ENCODE results near the genes NDE1 and ARL6IP1.

DNA sequence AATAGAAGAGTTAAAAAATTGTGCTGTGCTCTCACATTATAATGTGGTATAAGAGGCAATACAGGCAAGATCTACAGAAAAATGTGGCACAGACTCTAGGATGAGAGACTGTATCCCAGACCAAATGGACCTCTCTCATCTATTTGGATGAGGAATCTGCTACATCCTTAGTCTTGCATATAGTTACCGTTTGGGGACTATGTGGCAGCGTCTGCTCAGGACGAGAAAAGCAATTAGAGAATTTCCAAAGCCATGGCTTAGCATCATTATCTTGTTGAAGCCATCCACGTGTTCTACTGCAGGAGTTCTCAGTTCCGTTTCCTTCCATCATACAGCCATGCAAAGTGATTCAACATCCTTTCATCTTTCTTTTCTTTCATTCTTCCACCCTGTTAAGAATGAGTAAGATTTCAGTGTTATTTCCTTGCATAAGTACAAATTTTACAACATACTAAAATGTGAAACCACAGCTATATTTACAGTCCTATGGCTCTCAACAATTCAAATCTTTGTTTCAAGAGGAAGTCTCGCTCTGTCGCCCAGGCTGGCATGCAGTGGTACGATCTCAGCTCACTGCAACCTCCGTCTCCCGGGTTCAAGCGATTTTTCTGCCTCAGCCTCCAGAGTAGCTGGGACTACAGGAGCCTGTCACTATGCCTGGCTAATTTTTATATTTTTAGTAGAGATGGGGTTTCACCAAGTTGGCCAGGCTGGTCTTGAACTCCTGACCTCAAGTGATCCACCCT, 3.9 kb downstream of the MARF1 start:
- RRBS: no CpG with 5 or more reads among the region's 11 CpGs

DNA sequence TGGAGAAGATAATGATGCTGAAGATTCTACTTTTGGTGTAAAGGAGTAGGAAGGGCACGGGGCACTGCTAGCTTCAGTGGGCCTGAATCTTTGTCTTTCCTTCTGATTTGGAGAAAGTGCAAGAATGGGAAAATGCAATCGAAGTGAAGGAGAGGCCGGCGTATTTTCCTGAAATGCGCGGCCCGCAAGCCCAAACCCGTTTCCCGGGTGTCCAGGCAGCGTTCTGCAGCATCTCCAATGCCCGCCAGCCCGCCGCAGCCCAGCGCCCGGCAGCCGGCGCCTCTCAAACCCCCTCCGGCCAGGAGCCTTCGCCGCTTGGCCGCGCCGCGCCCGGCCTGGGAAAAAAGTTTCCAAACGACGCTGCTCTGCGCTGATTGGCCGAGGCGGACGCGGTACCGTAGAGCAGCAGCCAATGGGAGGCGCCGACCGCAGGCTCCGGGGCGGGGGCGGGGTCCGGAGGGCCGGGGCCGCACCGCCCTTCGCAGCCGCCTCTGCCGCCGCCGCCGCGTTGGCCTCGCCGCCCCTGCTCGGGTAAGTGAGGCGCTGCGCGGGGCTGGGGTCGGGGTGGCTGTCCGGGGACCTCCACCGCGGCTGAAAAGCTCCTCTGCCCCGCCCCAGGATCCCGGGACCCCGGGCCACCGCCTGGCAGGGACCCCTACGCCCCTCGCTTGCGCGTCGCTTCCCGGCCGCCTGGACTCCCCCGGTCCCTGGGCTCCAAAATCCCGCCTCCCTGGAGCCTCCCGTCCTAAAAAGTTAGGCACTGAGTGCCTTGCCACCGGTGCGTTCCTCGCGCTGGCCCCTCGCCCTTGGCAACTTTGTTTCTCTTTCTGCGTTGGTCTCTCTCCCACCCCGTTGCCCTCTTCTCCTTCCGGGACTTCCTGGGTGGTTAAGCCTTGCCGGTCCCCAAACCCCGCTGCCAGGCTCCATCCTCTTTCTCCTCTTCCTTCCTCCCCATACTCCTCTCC, at the start of gene NDE1:
TSS of gene NDE1 (plus strand) at position 482 of the 965 bp plus-strand sequence.
- RRBS: 4% methylated on average over 59 of the region's 84 CpGs

GRCh38 chr16:15660527-15661017, 10.5 kb downstream of the NDE1 start:
- RRBS: no CpG with 5 or more reads among the region's 12 CpGs

- RRBS: no CpG with 5 or more reads among the region's 11 CpGs
Measured at GRCh38 chr16:15687112-15687614, 37.1 kb downstream of the NDE1 start.

DNA sequence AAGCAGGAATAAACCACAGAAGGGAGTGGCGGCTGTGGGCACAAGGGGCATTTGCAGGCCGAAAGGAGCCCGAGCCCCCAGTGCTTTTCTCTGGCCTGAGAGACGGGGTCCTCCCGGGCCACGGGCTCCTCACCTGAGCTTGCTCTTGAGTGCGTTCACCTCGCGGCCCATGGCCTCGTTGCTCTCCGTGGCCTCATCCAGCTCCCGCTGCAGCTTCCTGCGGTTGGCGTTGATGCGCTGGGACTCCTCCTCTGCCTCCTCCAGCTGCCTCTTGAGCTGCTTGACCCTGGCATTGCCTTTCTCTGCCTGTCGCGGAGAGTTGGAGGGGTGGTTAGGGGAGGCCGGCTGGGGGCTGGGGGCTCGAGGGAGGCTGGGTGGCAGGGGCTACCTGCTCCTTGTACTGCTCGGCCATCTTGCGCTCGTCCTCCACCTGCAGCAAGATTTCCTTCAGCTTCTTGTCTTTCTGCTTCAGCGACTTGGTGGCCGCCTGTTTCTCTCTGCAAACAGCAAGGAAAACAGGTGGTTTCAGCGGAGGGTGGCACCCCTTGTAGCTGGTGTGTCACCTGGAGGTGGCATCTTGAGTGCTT, 64.8 kb downstream of the NDE1 start:
- RRBS: no CpG with 5 or more reads among the region's 25 CpGs

DNA sequence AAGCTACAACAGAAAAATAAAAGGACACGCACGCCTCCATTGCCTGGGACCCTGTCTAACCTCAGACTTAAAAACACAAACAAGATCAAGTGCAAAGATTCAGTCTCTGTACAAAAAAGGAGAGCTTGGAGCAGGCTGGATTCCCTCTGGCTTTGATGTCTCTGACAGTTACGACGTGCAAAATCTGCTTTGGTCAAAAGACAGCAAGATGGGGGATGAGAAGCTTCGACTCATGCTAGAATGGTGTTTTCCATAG, 9.3 kb downstream of the MYH11 start:
- RRBS: no CpG with 5 or more reads among the region's 5 CpGs

DNA sequence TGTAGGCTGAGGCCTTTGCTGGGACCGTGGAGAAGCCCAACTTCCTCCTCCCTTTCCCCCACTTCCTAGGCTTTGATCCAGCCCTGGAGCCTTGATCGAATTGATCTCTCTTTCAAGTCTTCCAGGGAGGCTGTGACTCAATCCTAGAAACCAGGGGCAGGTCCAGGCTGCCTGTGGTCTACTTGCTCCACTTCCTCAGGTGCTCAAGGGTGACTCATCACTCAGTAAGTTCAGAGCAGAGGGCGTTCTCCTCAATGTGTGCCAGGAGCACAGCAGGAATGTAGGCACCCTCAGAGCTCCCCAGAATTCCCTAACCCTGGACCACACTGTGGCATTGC, 11.2 kb upstream of the CEP20 start:
- RRBS: no CpG with 5 or more reads among the region's 3 CpGs

DNA sequence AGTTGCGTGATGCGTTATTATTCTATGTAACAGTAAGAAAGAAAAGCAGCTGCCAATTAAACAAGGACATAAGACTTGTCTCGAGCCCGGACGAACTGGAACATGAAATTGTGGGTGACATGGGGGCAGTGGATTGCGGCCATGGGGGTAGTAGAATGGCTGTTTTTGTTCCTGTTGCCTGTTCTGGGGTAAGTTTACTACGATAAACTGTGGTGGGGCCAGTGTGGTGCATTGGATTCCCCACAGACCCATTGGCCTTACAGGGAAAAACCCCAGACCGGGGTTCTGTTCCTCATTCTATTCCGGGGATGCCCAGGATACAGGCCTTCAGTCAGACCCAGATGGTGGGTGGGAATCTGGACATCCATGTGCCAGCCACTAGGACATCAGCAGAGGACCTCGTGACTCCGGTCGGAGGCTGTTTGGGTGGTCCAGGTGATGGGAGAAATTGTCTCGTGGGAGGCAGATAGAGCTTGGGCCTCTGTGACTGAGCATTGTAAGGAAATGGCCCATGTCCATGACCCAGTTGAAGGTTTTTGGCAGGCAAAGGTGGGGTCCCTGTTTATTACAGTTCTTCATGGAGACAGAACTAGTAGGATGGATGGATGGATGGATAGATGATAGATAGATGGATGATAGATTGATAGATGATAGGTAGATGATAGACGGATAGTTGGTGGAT, 88.2 kb downstream of the ABCC1 start:
- RRBS: 98% methylated on average over 3 of the region's 14 CpGs

DNA sequence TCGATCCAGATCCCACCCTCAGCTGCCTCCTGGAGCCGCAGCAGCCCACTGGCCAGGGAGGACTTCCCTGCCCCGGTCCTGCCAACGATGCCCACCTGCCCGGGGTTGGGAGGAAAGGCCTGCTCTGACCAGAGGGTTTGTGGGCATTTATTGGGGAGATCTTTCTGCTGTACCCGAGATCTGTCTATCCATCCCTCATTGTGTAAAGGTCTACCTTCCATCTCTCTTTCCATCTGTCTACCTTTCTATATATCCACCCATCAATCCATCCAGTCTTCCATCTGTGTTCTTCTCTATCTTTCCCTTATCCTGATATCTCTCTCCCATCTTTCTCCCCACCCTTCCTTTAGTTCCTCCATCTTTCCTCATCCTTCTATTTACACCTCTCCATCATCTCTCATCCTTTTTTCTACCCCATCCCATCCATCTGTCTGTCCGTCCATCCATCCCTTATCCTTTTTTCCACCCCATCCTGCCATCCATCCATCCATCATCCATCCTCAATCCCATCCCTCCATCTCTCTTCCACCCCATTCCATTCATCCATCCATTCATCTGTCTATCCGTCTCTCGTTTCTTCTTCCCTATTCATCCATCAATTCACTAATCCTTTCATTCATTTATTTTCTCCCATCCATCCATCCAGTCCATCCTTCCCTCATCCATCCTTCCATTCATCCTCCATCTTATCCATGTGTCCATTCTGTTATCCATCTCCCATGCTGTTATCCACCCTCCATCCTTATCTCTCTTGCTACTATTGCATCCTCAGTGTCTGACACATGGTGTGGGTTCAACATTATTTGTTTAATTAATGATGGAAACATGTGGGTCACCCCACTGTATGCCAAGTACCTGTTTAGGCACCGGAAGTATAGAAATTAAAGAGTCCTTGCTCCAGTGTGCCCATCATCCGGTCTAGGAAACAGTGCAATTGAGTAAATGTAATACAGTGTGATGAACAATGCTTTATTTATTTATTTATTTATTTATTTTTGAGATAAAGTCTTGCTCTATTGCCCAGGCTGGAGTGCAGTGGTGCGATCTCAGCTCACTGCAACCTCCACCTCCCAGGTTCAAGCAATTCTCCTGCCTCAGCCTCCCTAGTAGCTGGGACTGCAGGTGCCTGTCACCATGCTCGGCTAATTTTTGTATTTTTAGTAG, 68.0 kb downstream of the ABCC6 start:
- RRBS: 100% methylated on average over 1 of the region's 13 CpGs

DNA sequence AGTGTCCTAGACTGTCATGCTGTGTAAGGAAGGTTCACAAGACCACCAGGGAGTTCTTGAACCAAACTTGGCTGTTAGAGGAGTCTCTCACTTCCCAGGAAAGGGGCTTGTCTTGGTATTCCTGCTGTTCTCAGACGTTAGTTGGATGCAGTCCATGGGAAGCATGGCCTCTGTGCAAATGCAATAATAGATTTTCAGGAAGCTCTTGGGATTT, 425.8 kb downstream of the NPIPA7 start:
- RRBS: no CpG with 5 or more reads among the region's 1 CpG

GRCh38 chr16:16972623-16972995, 498.2 kb downstream of the XYLT1 start:
- RRBS: no CpG with 5 or more reads among the region's 5 CpGs

- RRBS: no CpG with 5 or more reads among the region's 3 CpGs
Measured at GRCh38 chr16:17289695-17290046, 181.1 kb downstream of the XYLT1 start.

DNA sequence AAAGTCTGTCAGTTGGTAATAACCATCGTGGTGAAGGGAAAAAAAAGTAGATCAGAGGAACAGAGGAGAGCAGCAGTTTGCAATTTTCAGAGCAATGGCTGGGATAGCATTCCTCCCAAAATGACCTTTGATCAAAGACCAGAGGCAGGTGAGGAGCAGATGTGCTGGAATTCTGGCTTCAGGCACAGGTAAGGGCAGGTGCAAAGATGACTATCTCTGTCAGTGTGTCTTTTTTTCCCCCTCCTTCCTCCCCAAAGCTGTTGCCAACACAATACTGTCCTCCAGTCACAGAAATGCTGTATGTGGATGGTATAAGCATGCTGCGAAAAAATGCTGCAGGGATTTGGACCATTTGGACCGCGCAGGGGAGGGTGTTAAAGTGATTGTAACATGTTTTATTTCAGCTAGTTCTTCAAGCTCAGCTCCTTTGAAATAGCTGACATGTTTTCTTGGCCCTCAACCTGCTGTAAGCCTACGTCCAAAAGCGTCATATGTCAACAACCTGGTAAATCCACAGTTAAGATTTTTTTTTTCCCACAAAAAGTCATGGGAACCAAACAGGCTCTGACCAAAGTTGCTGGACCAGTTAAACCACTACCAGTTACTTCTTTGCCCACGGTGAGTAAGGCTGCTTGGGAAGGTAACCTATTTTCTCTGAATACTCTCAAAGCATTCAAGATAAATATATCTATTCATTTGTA, 166.5 kb downstream of the XYLT1 start:
- RRBS: no CpG with 5 or more reads among the region's 7 CpGs

GRCh38 chr16:17411995-17412362, 58.8 kb downstream of the XYLT1 start:
- RRBS: no CpG with 5 or more reads among the region's 7 CpGs

DNA sequence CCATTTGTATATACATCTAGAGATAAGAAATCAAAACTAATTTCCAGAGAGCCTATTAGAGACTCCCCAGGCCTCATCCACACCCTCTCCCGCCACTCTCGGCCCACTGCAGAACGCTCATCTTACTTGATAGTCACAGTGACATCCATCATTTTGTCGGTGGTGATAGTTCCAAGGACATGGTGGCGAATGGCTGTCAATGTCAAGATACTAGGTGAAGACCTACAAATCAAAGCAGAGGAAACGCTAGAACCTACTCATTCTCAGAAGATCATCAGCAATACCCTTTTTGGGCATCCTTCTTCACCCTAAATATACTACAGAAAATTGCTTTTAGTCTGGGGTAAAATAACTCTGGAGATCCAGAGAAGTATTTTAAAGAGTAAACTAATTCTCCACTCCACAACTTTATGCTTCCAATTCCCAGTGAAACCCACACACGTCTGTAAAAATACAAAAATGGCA, 38.1 kb downstream of the NOMO2 start:
- RRBS: no CpG with 5 or more reads among the region's 7 CpGs

- RRBS: no CpG with 5 or more reads among the region's 9 CpGs
Measured at GRCh38 chr16:18787930-18788660, 2.0 kb downstream of the RPS15A start.

DNA sequence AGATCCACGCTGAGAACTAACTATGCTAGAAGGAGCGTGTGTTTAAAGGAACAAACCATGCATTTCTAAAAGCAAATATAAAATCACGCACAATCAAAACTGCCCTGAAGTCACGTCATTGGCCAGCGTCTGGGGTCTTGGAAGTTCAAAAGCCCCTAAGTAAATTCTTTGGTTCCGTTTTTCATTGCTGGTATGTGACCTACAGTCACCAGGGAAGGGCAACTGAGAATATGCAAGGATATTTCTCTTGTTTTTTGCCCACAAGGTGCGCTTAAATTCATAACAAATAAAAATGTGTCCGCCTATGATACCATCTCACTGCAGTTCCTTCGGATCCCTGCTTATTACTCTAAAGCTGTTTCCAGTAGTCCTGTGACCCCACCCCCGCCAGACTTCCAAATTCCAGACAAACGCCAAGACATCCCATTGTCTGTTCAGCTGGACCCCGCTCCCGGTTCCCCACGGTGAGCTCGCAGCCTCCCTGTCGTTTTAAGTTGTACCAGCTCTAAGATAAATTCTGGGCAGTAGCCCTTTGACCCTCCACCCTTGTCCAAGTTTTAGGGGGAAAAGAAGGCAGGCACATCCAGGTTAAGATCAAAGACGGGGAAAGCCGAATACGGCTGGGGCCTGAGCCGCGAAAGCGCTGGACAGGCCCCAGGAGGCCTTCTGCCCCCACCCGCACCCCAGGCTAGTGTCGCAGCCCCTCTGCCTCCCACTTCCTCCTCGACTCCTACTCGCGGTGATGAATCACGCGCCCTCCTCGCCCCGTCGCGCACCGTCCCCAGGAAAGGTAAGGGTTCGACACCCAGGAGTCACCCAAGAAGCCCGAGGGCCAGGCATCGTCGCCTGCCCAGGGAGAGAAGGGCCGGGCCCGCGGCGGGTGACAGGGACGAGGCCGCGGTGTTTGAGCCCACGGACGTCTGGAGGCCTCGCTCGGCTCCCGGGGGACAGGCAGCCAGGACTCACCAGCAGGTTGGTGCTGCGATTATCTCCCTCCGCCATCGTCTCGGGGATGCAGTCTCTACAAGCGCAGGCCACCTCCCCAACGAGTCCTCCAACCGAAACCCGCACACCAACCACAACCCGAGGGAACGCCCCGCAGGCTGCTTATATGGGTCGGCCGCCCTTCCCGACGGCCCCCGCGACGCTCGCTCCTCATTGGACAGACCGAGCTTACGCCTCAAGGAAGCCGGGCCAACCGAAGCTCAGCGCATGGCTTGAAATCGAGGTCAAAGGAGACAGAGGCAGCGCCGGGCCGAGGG, at the start of gene ARL6IP1:
TSS of gene ARL6IP1 (minus strand) at position 1,085 of the 1,262 bp plus-strand sequence.
- RRBS: 3% methylated on average over 19 of the region's 78 CpGs

GRCh38 chr16:18829315-18829834, 28.0 kb upstream of the ARL6IP1 start:
- RRBS: no CpG with 5 or more reads among the region's 5 CpGs

DNA sequence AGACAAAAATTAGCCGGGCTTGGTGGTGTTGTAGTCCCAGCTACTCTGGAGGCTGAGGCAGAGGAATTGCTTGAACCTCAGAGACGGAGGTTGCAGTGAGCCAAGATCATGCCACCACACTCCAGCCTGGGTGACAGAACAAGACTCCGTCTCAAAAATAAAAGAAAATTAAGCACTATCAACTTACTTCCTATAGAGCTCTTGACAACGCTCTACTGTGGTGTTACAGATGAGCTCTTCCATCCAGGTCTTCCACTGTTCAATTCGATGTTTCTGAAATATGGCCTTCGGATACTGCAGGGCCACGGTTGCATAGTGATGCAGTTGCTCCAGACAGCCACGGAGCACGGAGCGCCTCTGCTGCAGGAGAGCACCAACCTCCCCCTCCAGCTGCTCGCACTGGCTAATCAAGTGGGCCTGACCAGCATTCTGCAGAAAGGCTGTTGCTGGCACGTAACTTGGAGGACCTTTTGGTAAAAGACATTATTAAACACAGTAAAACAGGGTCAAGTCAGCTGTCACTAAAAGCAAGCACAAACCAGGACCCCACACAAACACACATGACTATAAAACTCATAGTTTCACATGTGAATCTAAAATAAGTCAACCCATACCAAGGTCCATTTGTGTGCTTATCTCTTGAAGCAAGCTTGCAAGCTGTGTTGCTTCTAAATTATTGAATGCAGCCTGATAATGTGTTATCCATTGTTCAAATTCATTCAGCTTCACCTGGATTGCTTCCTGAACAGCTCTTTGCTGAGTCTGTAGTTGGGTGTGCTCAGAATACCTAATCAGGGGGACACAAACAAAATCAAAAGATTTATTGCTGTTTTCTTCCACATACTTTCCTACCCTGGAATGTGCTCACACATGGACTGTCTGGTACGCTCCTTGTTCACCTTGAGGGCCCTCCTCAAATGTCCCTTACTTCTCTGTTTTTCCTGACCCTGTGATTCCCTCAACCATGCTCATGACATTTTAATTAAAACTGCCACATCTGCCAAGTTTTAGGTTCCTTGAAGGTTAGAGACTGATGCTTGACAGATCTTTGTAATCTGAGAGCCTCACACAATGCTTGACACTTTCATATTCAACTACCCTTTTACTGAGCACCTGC, 34.8 kb upstream of the ARL6IP1 start:
- RRBS: no CpG with 5 or more reads among the region's 13 CpGs

DNA sequence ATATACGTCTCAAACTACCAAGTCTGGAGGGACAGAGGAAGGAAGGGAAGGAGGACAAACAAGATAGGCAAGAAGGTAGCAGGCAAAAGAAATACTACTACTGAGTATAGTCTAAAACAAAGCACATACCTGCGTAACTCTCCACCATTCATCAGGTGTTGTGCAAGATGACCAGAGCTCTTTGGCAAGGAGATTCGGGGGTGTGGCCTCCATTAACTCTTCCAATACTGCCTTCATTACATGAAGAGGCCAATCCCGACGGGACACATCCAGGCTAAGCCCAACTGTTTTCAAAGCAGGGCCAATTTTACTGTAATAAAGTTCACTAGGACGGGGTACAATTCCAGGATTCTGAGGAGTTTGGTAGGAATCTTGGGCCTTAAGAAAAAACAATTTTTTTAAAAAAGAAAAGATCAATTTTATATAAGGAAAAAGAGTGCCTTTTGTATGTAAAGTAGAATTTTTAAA, 38.3 kb upstream of the ARL6IP1 start:
- RRBS: no CpG with 5 or more reads among the region's 6 CpGs

Data from OVCAR3 (cell line).